ENCODE results near the genes NSUN6 and ARL5B.

GRCh38 chr10:17237873-17238793 lies 10.1 kb downstream of the VIM start:
- RRBS: no CpG with 5 or more reads among the region's 8 CpGs

- RRBS: no CpG with 5 or more reads among the region's 13 CpGs
Observed at GRCh38 chr10:17431916-17432599, 22.3 kb downstream of the ST8SIA6 start.

DNA sequence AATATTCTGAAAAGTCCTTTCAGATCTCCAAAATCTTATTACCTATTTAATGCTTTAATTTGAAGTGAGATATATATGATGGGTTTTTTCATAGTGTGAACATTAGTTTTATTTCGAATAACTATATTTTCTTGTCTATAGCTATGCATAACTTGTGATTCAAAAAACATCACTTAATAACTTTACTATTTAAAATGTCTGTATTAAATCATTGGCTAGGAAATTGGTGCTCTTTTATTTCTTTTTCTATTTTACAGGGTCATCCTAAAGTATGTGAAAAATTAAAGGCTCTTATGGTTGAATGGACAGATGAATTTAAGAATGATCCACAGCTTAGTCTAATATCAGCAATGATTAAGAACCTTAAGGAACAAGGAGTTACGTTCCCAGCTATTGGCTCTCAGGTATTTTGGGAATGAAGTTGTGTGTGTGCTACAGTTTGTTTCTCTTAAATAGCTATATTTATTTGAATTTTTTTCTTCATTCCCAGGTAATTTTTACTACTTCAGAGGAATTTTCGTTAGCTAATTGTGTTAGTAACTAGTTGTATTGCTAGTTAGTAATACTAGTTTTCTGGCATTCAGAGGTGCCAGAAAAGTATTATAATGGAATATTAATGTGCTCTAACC lies 43.9 kb downstream of the STAM start:
- RRBS: no CpG with 5 or more reads among the region's 3 CpGs

DNA sequence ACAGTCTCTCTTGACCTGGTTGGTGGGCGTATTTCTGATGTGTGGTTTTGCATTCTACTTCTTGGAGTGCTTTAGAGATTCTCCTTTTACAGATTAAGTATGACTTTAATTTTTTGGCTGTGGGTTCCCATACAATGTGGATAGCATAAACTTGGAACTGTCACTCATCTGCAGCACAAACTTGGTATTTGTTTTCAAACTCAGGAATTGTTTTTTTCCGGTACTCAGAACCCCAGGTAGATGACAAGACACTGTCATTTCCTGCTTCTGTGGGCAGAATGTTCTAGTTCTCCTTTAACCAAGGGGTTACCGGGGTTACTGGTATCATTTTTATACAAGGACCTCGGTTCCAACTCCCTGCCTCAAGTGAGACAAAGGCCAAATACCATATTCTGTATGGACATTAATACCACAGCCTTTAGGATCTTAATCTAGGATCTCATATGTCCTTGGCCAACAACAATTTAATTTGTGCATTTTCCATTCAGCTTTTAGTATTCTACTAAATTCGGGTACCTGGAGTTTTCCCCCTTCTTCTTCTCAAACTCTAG lies 50.6 kb downstream of the MRC1 start:
- RRBS: no CpG with 5 or more reads among the region's 5 CpGs

- RRBS: 16% methylated on average over 2 of the region's 20 CpGs
Observed at GRCh38 chr10:18141318-18142058, 1.3 kb downstream of the CACNB2 start.

- RRBS: no CpG with 5 or more reads among the region's 6 CpGs
Observed at GRCh38 chr10:18144767-18145448, 4.7 kb downstream of the CACNB2 start.

GRCh38 chr10:18187690-18188084 lies 47.5 kb downstream of the CACNB2 start:
- RRBS: no CpG with 5 or more reads among the region's 7 CpGs

DNA sequence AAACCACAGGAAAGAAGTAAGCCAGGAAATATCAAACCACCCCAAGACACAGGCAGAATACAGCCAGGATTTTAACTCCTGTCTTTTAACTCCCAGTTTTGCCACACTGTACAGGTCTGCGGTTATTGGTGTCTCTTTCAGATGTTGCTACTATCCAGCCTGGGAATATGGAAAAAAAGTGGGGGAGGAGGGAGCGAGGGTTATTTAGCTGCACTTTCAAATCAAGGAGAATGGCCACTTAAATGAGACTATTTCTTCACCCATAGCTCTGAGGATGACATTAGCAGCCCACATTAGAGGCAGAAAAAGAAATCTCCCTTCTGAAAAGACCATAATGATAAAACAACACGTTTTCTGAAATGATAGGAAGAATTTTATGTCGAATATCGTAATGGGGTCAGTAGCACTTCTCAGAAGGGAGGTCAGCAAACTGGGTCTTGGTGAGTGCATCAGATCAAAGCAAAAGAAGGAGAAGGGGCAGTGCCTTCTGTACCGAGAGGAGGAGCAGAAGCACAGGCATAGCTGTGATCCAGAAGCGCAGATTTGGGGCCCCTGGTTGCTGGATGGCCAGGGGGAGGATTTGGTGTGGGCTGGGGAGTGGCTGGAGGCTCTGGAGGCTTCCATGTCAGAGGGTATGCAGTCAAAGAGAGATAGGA lies 86.7 kb downstream of the CACNB2 start:
- RRBS: no CpG with 5 or more reads among the region's 7 CpGs

GRCh38 chr10:18306247-18307002 lies 166.2 kb downstream of the CACNB2 start:
- RRBS: no CpG with 5 or more reads among the region's 5 CpGs

- RRBS: no CpG with 5 or more reads among the region's 23 CpGs
Observed at GRCh38 chr10:18539257-18539658, 112.1 kb downstream of the NSUN6 start.

DNA sequence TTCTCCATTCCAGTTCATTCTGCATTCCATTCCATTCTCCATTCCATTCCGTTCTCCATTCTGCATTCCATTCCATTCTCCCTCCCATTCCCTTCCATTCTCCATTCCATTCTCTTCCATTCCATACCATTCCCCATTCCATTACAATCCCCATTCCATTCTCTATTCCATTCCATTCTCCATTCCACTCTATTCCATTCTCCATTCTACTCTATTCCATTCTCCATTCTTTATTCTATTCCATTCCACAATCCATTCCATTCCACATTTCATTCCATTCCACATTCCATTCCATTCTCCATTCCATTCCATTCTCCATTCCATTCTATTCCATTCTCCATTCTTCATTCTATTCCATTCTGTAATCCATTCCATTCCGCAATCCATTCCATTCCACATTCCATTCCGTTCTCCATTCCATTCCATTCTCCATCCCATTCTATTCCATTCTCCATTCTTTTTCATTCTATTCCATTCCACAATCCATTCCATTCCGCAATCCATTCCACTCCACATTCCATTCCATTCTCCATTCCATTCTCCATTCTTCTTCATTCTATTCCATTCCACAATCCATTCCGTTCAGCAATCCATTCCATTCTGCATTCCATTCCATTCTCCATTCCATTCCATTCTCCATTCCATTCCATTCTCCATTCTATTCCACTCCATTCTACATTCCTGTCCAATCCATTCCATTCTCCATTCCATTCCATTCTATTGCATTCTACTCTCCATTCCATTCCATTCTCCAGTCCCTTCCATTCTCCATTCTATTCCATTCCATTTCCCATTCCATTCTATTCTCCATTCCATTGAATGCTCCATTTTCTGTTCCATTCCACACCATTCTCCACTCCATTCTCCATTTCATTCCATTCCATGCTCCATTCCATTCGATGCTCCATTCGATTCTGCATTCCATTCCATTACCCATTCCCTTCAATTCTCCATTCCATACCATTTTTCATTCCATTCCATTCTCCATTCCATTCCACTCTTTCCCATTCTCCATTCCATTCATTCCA lies 85.2 kb downstream of the NSUN6 start:
- RRBS: no CpG with 5 or more reads among the region's 7 CpGs

GRCh38 chr10:18651241-18652141 lies at the start of gene NSUN6:
Gene NSUN6, minus strand, starts transcription at chr10:18651587.
- RRBS: 5% methylated on average over 12 of the region's 42 CpGs

- RRBS: 4% methylated on average over 23 of the region's 83 CpGs
Observed at GRCh38 chr10:18658780-18659880, at the start of gene ARL5B. Gene ARL5B, plus strand, starts transcription at chr10:18659431.

GRCh38 chr10:18984633-18984937 lies 64.0 kb upstream of the MALRD1 start:
- RRBS: no CpG with 5 or more reads among the region's 2 CpGs

- RRBS: no CpG with 5 or more reads among the region's 5 CpGs
Observed at GRCh38 chr10:20009282-20009976, 193.2 kb downstream of the PLXDC2 start.

- RRBS: no CpG with 5 or more reads among the region's 5 CpGs
Observed at GRCh38 chr10:20031995-20032689, 215.9 kb downstream of the PLXDC2 start.

DNA sequence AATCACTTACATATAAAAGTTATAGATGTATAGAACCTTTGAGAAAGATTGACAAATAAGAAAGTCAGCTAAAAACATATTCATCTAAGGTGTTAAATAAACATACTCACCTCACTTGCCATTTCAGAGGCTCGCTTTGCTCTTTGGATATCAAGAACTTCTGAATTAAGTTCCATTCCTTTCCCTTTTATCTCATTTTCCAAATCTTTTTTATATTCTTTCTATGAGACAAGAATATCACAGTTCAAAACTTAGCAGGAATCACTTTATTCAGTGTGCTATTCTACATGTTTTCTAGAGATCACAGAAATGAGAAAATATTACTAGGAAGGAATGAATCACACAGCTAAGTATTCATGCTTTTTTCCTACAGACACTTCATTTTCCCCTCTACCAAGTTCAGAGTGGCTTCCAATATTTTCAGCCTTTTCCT lies 56.5 kb downstream of the NEBL start:
- RRBS: no CpG with 5 or more reads among the region's 1 CpG

DNA sequence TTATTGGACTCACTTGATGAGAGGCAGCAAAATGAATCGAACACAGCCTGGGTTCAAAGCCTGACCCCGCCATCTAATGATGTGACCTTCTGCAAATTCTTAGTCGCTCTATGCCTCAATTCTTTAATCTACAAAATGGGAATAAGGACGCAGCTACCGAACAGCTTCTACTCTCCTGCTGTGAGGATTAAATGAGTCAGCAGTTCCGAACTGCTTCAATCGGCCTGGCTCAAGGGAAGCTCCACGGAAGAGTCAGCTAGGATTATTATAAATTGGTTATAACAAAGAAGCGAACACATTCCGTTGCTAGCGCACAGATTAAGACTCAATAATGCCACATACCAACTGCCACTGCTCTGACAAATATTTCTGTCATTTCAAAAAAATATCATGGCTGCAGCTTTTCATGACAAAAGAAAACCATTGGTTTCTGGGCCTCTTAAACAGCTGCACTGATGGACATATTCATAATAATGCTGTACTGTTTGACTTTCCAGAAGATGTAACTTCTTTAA lies 278.1 kb upstream of the NEBL start:
- RRBS: no CpG with 5 or more reads among the region's 11 CpGs

DNA sequence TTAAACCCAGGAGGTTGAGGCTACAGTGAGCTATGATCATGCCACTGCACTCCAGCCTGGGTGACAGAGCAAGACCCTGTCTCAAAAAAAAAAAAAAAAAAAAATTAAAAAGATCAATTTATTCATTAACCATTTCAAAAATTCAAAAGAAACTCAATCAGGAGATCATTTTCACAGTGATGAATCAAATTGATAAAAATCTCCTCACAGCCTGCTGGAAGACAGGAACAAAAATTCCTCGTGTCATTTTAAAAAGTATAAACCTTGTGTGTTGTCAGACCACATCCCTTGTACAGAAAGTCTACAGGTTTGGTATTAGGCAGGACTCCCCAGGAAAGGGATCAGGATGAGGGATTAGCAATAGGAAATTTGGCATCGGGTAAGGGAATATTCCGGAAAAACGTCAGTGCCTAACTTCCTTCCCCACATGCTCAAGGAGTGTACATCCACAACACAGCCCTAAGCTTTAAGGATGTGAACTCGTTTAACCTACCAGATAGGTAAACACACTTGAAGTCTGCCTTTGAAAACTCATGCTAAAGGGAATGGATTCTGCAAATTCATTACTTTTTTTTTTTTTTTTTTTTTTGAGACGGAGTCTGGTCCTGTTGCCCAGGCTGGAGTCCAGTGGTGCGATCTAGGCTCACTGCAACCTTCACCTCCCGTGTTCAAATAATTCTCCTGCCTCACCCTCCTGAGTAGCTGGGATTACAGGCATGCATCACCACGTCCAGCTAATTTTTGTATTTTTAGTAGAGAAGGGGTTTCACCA lies 194.9 kb downstream of the SKIDA1 start:
- RRBS: no CpG with 5 or more reads among the region's 9 CpGs

- RRBS: 9% methylated on average over 11 of the region's 55 CpGs
Observed at GRCh38 chr10:21526213-21526949, 899 bp upstream of the SKIDA1 start.